Subcutaneous preadipocyte (primary cell): ENCODE measurements around the gene SH3GLB2.

DNA sequence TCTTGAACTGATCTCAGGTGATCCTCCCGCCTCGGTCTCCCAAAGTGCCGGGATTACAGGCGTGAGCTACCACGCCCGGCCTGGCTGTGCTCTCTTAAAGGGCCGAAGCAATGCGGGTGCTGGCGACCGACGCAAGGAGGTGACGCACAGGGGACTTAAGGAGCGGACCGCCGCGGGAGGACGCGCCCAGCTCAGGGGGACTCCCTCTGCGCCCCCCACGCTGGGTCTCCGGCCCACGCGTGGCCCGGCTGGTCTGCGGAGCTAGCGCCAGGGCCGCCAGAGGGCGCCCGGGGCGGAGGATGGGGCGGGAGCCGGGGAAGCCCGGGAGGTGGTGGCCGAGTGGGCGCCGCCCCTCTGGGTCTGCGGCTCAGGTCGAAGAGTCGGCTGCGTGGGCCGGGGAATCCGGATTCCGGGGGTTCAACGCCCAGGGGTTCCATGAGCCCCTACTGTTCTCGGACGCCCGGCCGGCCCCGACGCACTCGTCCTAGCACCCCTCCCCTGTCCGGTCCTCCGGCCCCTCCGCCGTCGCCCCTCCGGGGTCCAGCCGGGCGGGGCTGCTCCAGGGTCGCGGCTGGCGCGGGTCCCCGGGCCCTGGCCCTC is 470 bp upstream of the CERCAM start:
- CAGE, long polyA plus RNA: no peak

GRCh38 chr9:128421603-128421884 is 887 bp downstream of the CERCAM start:
- CAGE, long polyA plus RNA: no peak

DNA sequence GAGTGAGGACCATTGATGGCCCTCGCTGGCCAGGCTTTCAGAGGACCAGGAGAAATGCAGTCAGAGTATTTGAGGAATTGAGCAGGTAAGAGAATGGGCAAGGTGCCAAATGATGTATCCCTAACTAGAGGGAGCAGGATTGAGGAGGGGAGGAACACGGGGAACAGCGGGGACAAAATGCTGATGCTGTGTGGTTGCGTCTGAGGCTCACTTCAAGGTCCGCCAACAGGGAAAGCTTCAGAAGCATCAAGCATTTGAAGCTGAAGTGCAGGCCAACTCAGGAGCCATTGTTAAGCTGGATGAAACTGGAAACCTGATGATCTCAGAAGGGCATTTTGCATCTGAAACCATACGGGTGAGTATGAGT is 16.1 kb downstream of the SPTAN1 start:
- CAGE, long polyA plus RNA: no peak

GRCh38 chr9:128617624-128618243 is 38.9 kb downstream of the DYNC2I2 start:
- CAGE, long polyA plus RNA: no peak

- CAGE, long polyA plus RNA: no peak
These were observed 6.0 kb downstream of the SET start for GRCh38 chr9:128694741-128695712.

GRCh38 chr9:128695788-128696403 is 6.4 kb upstream of the PKN3 start:
- CAGE, long polyA plus RNA: no peak

GRCh38 chr9:128762723-128763537 is 8.8 kb downstream of the ZER1 start:
- CAGE, long polyA plus RNA: no peak

DNA sequence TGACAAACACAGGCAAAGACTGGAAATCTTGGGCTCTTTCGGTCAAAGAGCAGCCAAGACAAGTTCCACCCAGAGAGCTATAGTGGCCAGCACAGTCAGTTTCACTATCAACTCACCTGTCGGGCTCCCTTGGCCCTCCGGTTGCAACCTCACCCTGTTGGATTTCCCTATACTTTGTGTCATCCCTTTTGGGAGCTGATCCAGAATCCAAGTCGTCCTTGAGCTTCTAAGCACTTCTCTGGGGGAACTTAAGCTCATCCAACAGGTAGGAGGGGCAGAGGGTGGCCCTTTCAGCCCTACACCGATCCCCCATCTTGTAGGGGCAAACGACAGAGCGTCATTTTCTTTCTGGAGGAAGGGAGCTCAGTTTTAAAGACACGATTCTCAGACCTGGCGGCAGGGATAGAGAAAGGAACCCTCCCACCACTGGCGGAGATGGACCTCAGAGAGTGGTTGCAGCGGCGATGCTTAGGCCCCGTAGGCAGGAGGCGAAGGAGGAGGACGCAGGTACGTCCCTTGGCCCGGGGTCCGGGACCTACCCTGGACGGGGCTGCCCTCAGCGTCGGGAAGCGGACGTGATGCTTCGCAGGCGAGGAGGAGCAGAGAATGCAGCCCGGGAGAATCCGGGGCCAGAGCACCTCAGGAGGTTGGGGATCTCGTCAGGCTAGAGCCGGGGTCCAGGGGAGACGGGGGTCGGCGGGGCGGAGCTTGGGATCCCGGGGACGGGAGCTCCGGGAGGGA is 515 bp downstream of the ZER1 start:
- CAGE, long polyA plus RNA: no peak

DNA sequence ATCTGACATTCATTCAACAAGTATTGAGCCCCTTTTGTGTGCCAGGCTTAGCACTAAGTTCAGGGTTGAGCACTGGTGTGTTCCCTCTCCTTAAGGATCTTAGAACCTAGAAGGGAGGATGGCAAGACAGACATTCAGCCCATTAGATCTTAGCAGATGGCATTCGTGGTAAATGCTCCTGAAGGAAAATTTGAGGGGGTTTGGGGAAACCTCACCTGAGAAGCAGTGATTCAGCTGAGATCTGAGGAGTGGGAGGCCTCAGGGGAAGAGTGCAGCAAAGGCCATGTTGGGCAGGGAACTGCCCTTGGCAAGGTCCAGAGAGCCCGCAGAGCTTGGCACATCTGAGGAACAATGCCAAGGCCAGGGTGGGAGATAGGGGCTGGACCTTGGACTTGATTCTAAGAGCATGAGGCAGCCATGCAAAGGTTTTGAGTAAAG is 5.8 kb downstream of the TBC1D13 start:
- CAGE, long polyA plus RNA: no peak

DNA sequence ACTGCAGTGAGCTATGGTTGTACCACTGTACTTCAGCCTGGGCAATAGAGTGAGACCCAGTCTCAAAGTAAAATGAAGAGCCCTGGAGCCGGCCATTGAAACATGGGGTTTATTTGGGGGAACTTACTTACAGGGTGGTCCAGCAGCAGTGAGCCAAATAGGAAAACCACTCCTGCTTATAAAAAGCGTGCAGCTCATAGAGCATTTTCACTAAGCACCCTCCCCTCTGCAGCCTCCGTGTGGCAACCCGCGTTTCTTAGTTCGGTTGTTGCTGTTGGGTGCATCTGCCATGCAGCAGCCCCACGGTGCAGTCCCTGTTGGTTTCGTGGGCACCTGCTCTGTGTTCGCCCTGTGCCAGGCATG is 10.2 kb upstream of the PHYHD1 start:
- CAGE, long polyA plus RNA: no peak

- CAGE, long polyA plus RNA: no peak
These were observed 1.7 kb upstream of the PHYHD1 start for GRCh38 chr9:128918753-128919862.

DNA sequence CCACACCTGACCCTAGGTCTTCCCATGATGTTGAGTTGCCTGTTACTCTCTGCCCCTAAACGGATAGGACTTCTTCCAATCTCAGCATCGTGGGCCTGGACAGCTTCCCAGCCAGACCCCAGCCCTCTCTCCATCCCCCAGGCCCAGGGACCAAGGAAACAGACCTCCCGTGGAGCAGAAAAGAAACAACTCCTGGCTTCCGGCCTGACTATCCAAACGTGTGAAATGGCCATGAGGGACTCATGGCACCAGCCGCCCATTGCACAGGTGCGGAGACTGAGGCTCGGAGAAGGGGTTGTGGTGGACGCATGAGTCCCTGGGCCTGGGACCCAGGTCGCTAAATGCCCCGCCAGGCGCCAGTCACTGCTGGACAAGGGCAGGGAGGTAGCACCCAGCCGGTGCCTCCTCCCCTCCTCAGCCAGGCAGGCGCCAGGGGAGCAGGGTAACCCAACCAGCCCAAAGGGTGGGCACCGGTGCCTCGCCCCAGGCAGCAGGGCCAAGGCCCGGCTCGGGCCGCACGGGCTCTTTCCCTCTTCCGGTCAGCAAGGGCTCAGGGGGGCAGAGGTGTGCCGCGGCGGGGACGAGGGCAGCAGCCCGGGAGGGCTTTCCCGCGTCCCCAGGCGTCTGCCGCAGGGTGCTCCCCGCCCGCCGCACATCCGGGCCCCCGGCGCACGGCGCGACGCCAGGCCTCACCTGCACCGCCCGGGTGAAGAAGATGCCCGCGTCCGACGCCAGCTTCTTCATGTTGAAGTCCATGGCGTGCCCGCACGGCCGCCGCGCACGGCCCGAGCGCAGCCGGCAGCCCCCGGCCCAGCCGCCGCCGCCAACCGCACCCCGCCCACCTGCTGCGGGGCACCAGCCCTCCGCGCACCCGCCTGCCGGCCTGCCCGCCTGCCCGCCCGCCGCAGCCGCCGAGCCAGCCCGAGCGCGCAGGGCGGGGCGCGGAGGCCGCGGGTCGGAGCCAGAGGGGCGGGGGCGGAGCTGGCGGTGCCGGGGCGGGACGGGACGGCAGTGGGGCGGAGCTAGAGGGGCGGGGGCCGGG is at the start of gene SH3GLB2:
Gene SH3GLB2 (minus strand): TSS at position 933 of the 1,042 bp plus-strand sequence.
- CAGE, long polyA plus RNA: start-site peak on the minus strand centred at position 894 of the sequence, 43 bp wide, 260 and 148 reads in 2 replicates

- CAGE, long polyA plus RNA: no peak
These were observed 8.3 kb downstream of the CRAT start for GRCh38 chr9:129102132-129102784.

DNA sequence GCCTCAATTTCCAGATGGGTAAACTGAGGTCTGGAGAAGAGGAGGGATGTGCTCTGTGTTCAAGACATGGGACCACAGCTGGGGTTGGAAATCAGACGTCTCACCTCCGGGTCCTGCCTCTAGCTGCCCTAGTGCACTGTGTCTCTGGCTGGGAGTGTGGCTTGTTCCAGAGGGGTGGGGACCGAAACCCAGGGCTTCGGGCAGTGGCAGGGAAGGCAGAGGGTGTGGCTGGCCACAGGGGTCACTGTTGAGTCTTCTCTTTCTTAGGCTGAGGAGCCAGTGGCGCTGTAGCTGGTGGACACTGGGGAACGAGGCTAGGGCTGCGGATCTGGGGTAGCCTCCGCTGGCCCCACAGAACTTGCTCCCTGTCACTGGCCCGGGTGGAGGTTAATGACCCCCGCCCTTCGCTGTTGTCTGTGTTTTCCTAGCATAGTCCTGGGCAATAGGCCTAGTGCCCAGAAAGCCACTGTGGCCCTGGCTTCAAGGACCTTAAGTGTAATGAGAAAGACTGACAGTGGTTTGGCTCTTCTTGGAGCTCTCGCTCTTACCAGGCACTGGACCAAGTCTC is 4.6 kb upstream of the IER5L start:
- CAGE, long polyA plus RNA: no peak

DNA sequence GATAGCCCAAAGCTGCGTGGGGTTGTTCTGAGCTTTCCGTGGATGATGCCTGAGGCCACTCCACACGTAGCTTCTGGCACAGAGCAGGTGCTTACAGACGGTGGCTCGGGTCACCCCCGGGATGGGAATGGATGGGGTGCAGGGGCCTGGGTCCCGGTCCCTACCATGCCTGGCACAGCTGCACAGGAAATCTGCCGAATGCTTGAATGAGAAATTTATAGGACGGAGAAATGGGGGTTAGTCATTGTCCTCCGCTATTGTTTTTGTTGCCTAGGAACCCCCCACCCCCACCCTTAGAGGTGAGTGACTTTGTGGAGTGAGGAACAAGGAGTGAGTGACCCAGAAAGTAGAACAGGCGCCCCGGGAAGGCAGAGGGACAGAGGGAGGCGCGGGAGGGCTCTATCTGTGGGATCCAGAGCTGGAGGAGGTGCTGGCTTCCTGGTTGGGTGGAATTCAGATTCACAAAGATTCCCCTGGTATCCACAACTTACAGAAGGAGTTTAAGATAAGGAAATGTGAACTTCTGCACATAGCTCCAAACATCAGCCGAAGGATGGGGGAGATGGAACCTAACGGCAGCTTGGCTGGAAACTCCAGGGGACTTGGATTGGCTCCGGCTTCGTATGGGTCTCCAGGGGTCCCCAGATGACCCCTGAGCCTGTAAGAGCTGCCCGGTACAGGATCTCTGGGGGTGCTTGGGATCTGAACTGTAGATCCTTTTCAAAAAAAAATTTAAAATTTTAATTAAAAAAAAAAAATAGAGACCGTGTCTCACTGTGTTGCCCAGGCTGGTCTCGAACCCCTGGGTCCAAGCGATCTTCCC is 68.5 kb upstream of the IER5L start:
- CAGE, long polyA plus RNA: no peak

DNA sequence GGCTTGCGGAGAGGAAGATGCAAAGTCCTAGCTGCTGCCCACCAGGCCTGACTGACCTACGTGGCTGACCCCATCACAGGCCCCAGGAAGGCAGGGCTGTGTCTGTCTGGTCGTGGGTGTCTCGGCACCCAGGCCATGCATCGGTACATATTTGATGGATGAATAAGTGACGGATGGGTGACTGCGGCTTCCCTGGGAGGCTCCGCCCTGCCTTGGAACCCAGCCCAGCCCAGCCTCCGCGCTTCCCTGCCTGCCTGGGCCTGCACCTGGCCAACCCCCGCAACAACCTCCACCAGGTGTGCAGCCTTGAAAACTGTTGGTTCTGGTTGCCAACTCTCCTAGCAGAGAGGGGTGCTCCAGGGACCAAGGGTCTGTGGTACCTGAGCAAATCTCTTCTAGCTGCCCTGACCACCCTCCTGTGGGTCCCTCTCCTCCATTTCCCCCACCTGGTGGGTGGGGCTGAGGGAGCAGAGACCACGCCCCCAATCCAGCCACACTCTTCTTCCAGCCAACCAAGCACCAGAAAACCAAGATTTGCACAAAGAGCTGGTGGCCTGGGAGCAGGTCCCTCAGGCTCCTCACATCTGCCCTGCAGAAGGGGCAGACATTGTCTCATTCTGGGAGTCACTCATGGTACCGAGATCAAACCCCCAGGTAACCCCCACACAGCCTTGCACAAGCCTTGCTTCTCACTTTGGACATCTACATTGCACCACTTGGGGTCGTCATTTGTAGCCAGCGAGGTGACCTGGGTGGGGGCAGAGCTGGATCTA is 100.5 kb upstream of the IER5L start:
- CAGE, long polyA plus RNA: no peak

- CAGE, long polyA plus RNA: no peak
These were observed 104.5 kb upstream of the IER5L start for GRCh38 chr9:129282273-129283150.

DNA sequence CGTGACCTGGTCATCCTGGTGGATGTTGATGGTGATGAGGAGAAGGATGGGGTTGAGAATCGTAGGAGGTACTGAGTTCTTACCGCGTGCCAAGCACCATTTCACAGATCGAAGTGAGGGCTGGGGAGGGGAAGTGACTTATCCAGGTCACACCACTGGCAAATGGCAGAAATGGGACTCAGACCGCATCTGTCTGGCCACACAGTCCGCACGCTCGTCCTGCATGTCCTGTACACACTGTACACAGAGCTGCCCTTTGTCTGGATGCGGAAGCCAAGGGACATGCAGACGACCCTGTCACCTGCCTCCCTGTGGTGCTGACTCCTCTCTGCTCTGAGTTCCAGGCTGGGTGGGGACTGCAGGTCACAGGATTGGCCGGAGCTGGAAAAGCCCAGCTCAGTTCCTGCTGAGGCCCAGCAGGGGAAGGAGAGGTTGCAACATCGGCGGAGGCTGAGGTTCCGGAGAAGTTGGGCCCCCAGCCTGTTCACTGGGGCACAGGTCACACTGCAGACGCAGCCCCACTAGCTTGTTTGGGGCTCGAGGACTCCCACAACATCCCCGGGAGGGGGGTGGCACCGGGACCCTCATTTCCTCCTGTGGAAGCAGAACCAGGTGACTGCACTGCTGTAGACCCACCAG is 165.7 kb upstream of the IER5L start:
- CAGE, long polyA plus RNA: no peak

DNA sequence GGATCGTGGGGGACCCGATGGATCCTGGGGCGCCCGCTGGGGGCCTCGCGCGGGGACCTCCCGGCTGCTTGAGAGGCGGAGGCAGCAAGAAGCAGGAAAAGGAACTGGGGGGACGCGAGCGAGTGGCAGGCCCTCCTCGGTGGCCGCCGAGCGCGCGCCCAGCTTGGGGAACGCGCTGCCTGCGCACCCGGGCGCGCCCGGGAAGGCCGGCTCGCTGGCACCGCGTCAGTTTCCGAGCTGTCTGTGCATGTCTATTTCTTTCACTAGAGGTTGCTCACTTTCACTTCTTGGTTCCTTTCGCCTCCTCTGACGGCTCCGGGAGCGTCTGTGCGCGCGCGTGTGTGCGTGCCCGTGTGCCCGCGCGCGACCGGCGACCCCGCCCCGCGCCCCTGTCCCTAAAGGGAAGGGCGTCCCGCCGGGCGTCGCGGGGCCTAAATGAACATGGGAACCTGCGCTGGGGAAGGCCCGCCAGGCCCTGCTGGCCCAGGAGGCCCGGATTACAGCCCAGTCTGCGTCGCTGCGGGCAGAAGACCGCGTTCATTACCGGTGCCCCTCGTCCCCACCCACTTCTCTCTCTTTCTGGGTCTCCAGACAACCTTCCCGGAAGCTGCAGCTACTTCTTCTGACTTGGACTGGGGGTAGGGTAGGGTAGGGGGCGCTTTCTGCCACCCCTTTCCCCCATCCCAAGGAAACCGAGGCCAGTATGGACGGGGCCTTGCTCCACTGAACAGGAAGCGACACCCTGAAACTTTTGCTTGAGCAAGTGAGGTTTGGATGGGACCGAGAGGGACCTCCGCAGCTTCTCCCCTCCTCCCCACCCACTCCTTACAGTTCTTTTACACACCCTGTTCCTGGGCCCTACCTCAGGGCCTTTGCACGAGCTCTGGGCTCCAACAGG is 205.7 kb upstream of the IER5L start:
- CAGE, long polyA plus RNA: no peak

- CAGE, long polyA plus RNA: no peak
These were observed 218.0 kb downstream of the C9orf50 start for GRCh38 chr9:129403004-129403203.